Osteocyte (in vitro differentiated cells): ENCODE measurements around a stretch of chr16.

GRCh38 chr16:83947688-83948334 lies 5.2 kb upstream of the OSGIN1 start:
- PRO-cap: no peak

GRCh38 chr16:83954111-83954512 lies 1.1 kb downstream of the OSGIN1 start:
- PRO-cap: no peak

DNA sequence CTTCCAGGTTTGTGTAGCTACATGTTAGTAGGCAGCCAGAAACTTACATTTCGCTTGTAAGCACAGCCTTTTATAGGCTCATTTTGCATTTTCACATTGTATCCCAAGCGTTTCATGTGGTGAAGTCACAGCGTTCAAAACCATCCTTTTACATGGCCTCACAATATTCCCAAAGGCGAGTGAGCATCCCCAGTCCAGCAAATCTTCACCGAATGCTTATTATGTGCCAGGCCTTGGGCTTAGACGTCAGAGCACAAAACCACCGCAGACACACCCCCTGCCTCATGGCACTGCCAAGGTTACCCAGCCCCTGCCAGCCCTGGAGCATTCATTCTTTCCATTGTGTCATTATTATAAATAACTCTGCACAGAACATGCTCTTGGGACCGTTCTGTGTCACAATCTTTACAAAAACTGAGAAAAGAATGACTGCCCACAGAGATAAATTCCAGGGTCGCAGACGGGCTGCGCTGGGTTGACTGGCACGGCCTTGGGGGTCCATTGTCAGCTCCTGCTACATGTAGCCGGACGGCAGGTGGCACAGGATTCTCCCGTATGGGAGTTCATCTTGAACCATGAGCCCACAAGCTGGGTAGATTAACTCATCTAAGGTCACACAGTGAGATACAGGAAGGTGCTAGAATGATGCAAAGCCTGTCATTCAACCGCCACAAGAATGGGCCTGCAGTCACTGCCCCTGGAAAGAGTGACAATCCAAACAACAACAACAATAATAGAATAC lies 4.7 kb upstream of the NECAB2 start:
- PRO-cap: no peak

DNA sequence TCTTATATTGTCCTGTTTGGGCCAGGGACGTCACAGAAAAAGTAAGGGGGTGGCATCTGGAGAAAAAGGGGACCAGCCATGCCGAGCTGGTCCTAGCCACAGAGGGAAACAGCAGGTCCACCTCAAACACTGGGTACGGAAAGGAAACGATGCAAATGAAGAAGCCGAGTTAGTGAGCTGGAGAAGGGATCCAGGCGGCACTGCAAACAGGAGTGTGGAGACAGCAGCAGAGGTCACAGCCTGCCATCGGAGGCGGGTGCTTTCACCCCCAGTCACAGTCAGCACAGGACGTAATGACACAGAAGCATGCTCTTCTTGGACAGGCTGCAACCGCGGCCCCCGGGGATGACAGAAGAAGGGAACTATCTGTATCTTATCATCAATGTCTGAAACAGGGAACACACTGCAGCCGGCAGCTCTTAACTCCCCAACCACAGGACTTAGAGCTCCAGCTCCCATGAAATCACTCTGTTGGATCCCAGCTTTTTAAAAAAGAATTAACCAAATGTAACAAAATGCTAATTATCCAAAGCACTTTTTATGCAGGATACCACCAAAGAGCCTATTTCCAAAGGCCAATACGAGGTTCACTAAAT lies 16.1 kb upstream of the SLC38A8 start:
- PRO-cap: no peak

DNA sequence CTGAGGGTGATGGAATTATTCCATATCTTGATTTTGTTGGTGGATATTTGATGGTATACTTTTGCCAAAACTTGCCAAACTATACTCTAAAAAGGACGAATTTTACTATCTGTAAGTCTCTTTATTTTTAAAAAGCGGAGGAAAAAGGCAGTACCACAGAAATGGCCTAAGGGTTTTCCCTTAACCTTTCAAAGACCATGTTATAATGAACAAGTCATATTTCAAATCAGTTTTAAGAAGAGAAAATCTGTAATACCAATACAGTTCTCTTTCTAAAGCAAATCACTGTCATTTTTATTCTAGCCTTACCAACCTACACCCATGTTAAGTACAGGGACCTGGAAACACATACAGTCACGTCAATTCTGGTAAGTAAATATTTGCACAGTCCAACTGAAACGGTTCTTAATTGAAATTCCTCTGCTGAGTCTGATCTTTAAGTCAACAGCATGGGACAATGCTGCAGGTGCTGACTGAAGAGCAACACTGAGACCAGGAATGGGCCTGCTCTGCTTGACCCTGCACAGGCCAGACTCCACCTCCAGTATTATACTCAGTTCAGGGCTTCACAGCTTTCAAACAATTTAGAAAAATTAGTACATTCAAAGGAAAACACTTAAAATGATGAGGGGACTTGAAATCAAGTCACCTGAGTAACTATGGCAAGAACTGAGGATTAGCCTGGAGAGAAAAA lies 20.2 kb downstream of the MBTPS1 start:
- PRO-cap: no peak

DNA sequence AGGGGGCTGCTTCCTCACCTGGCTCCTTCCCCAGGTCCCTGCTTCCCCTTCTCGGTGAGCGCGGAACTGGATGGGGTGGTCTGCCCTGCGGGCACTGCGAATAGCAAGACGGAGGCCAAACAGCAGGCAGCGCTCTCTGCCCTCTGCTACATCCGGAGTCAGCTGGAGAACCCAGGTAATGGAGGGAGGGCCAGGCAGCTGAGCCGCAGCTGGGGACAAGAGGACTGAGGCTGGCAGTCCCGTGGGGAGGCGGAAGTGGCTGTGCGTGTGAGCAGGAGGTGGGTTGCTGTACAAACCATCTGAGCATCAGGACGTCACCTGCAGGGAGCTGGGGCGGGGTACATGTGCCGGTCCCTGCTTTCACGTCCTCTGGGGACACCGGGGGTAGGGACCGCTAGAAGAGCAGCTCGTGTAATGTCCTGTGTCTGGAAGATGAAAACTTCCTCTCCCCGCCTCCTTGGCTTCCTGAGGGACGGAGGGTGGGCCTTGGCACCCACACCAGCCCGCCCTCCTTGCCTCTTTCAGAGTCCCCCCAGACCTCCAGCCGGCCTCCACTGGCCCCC lies 3.5 kb downstream of the ADAD2 start:
- PRO-cap: no peak

- PRO-cap: no peak
Measured at GRCh38 chr16:84526778-84527914, 22.7 kb upstream of the MEAK7 start.

DNA sequence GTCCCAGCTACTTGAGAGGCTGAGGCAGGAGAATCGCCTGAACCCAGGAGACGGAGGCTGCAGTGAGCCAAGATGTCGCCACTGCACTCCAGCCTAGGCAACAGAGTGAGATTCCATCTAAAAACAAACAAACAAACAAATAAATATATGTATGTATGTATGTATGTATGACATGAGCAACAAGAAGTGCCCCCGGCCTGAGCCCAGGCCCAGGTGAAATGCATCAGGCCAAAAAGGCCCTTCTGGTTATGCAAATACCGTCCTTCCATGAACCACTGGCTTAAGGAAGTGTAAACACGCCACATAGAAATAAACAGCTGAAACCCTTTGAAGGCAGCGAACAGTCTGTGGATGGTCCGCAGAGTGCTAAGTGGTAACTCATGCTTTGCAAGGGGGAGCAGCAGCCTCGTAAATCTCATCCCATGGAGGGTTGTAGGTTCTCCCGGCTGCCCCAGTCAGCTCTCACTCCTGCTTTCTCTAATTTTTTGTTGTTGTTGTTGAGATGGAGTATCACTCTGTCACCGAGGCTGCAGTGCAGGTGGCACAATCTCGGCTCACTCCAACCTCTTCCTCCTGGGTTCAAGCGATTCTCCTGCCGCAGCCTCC lies 36.8 kb downstream of the COTL1 start:
- PRO-cap: no peak

DNA sequence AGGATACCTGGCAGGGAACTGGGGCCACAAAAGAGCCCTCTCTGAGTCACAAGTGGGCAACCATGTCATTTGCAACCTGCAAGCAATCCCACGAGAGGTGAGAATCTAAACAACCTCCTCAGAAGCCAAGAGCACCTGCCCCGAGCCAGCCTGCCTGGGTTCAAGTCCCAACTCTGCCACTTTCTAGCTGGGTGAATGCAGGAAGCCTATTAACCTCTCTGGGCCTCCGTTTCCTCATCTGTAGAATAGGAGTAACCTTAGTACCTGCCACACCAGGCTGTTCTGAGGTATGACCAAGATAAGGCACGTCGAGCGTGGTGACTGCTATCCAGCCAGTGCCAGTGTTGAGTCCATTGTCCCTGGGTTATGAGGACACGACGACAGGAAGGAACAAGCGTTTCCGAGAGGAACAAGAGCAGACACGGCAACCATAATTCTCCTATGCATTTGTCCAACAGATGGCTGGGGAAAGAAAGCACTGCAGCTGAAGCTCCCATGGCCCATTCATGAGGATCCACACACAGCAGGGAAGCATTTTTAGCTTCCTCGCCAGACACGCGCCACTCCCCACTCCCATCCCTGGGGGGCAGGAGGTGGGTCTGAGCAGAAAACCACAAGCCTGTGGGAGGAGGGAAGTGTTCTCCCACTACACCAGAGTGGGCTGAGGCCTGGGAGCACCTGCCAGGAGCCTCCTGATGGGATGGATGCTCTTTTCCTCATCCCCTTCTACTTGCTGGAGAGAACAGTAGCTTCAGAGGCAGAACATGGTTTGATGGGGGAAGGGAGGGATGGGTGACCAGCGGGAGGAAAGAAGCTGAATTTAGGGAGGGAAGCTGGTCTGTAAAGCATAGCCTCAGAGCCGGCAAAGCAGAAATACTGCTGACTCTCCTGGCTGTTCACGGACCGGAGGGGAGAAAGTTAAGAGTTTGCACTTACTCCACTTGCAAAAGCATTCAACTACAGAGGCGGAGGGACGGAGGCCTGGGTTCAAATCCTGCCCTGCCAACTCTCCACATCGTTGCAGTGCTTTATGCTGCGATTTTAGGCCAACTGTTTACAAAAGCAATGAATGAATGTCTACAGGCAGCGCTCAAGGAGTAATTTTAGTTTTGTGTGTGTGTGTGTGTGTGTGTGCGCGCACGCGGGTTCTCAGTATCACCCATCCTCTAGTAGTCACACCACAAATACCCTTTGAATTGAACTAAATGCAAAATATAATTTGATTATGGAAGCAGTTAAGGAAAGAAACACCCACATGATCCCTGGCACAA lies 2.7 kb downstream of the COTL1 start:
- PRO-cap: no peak

GRCh38 chr16:84656635-84657619 lies 8.6 kb downstream of the KLHL36 start:
- PRO-cap: no peak

GRCh38 chr16:84700119-84700906 lies 513 bp downstream of the USP10 start:
- PRO-cap: no peak

GRCh38 chr16:84725302-84726430 lies 25.9 kb downstream of the USP10 start:
- PRO-cap: unidirectional peak, plus-strand start at chr16:84726277

- PRO-cap: no peak
Measured at GRCh38 chr16:84735856-84736253, 36.1 kb downstream of the USP10 start.

DNA sequence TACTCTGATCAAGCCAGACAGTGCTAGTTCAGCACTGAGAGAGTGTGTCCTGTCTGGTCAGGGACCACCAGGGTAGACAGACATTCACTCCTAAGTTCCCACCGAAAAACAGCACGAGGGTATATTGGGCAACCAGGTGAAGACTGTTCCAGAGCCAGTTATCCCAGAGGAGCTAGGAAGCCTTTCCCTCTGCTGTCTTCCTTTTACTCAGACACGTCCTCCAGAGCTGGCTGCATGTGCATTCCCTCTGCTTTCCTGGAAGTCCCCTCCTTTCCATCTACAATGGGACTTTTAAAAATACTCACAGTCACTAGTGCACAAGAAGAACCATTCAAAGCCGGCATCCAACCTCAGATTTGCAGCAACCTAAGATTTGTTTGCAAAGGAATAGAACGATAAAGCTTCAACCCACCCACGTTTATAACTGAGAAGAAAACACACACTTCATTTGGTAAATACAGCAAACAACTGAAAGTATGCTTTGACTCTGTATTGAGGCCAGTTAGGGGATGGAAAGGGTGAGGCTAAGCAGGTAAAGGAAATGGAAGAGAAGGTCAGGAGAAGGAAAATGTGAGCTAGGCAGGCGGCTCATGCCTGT lies 32.5 kb upstream of the CRISPLD2 start:
- PRO-cap: no peak

GRCh38 chr16:84922235-84923335 lies 88.8 kb downstream of the ZDHHC7 start:
- PRO-cap: no peak

DNA sequence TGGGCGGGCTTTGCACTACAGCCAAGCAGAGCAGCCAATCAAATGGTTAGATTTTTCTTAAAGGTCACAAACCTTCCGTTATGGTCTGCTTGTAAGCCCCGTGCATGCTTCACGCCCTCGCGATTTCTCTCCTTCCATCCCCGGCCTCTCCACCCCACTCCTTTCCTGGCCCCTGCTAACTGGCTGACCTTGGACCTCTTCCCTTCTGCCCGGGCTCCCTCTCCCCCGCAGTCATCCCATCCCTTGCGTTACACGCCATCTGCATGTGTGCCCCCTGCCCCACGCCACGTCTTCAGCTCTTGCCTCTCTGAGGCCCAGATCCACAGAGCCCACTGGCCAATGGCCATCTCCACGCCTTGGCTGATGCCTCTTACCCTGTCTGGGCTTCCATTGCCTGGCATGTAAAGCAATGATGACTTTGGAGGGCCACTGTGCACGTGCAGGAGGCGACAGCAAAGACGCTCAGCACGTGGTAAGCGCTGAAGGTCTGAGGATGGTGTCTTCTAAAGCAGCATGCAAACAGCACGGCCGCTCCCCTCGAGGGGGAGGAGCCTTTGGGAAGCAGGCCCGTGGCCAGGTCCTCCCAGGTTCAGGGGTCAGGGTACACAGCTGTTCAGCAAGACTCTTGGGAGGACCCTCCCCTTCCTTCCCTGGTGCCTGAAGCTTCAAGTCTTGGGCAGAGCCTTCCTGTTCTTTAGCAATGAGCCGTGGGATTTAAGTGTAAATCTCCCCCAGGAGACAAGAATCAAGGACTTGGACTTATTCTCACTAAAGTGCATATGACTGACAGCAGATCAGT lies 86.7 kb downstream of the ZDHHC7 start:
- PRO-cap: no peak

GRCh38 chr16:84988176-84989350 lies 22.8 kb downstream of the ZDHHC7 start:
- PRO-cap: no peak

DNA sequence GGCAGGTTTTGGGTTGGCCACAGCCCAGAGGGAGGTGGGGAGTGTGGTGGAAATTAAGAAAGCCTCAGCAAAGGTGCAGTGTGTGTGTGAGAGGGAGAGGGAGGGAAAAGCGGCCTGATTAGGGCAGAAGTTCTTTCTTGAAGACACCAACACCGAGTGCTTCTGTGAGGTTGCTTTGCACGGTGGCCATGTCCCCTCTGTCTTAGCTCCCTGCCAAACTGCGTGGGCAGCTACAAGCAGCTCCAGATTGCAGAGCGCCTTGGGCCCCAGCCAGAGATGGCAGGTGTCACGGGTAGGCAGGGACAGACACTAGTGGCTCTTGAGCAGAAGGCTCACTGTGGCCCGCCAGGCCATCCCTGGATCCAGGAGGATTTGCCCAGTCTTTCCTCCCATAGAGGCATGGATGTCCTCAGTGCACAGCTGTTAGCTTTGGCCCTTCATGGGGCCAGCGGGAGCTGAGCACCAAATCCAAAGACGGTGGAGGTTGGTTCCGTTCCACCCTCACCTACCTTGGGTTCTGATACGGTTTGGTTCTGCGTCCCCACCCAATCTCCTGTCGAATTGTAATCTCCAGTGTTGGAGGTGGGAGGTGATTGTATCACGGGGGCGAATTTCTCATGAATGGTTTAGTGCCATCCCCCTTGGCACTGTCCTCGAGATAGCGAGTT lies 21.4 kb downstream of the KIAA0513 start:
- PRO-cap: no peak

GRCh38 chr16:85135522-85135951 lies 23.3 kb upstream of the CIBAR2 start:
- PRO-cap: no peak

GRCh38 chr16:85222061-85222961 lies 110.0 kb upstream of the CIBAR2 start:
- PRO-cap: no peak